ENCODE results near the genes PARP11 and TIGAR.

DNA sequence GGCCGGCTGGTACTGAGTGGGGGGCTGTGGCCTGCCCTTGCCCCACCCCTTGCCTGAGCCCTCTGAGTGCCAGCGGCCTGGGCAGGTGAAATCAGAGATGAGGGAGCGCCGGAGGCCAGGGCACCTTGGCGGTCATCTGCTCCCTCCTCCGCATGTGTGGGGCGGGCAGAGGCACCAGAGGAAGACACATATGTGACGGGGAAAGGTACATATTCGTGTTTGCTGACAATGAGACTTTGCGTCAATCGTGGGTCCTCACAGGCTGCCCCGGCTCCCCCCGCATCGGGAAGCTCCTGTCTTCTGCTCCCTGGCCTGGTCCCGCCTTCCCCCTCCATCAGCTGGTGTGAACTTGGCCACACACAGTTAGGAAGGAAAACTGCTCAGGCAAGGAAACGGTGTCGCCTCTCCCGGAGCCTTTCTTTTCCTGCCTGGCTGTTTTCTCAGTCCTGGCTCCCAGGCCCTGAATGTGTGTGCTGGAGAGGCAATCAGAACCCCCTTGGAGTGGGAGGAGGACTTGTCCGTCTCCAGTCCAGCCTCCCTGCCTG, 44.5 kb upstream of the TSPAN9 start:
- PRO-cap = no peak
- RAMPAGE, long total RNA, 4 experiments = no peak in any of the 4 experiments

- PRO-cap = no peak
- RAMPAGE, long total RNA, 4 experiments = no peak in any of the 4 experiments
These were observed 27.7 kb upstream of the TSPAN9 start for GRCh38 chr12:3049460-3049831.

DNA sequence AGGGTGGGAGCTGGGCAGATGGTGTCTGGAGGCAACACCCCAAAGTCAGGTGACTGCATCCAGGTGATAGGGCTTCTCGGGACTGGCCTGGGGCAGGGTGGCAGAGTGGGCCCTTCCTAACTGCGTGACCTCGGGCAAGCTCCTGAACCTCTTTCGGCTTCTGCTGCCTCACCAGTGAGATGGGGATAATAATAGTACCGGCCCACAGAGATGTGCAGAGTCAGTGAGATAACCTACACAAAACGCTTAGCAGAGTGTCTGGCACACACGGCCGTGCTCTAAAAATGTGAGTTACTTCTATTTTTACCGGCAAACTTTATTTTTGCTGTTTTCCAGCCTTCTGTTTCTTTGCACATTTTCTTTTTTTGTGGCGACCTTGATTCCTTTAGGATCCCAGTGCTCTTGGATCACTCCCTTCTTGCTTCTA, 53.3 kb downstream of the TSPAN9 start:
- PRO-cap = no peak
- RAMPAGE, long total RNA, 4 experiments = no peak in any of the 4 experiments

GRCh38 chr12:3144872-3145525, 67.8 kb downstream of the TSPAN9 start:
- PRO-cap = no peak
- RAMPAGE, long total RNA, 4 experiments = no peak in any of the 4 experiments

GRCh38 chr12:3213658-3213903, 136.4 kb downstream of the TSPAN9 start:
- PRO-cap = no peak
- RAMPAGE, long total RNA, 4 experiments = no peak in any of the 4 experiments

DNA sequence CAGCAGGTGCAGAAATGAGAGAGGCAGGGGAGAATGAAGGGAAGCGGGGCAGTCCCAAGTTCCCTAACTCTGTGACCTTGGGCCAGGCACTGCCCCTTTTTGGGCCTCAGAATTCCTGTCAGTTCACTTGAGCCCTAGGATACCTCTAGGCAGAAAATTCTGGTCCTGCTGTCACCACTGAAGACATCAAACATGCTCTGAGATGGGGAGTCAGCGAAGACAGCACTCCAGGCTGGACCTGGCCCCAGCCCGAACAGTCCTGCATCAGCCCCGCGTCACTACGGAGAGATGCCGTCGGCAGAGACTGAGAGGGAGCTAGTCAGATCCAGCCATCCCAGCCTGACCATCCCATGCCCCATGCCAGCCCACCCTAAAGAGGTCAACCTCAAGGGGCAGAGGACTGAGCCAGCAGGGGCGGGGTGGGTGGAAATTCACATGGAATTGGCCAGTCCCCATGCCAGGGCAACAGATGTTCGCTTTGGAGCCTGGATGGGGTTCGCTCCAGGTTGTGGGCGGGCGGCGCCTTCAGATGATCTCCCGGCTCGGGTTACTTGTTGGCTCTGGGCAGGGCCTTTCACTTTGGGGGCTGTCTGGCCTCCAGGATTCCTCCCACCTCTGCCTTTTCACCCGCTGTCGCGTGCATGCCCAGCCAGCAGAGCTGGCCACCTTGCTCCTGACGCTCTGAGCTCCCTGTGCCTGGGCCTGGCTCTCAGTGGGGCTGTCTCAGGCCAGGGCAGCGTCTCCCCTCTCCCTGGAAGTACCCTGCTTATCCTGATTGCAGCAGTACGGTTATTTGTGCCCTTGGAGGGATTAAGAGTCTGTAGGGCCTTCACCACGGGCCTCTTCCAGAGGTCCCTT, 154.2 kb downstream of the TSPAN9 start:
- PRO-cap = no peak
- RAMPAGE, long total RNA, 4 experiments = no peak in any of the 4 experiments

- PRO-cap = no peak
- RAMPAGE, long total RNA, 4 experiments = no peak in any of the 4 experiments
These were observed 34.8 kb downstream of the CRACR2A start for GRCh38 chr12:3717933-3718642.

DNA sequence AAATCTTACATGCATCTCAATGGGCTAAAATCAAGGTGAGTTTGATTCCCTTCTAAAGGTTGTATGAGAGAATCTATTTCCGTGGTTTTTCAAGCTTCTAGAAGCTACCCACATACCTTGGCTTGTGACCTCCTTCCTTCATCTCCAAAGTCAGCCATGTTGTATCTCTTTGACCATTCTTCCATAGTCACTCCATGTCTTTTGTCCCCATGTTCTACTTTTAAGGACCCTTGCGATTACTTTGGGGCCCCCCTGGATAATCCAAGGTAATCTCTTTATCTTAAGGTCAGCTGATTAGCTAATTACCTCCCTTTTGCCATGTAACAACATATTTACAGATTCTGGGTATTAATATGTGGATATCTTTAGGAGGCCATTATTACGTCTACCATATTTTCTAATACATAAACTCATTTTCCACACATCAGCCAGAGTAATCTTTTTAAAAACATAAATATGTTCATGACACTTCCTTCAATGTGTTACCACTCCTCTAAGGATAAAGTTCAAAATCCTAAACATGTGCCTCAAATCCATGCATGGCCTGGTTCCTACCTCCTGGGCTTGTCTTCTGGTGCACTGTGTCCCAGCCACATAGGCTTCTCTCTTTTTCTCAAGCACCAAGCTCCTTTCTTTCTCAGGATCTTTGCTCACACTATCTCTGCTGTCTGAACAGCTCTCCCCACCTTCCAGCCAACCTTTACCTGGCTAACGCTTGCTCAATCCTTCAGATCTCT, 4.1 kb downstream of the PARP11 start:
- PRO-cap = no peak
- RAMPAGE, long total RNA, 4 experiments = start-site peak on the minus strand in 1 of 4 experiments, centred at position 293 of the sequence, 5 reads per replicate

- PRO-cap = bidirectional peak, plus-strand start at chr12:3873236, minus-strand start at chr12:3873115; bidirectional peak, plus-strand start at chr12:3873581, minus-strand start at chr12:3873375
- RAMPAGE, long total RNA, 4 experiments = start-site peak on the minus strand in 4 of 4 experiments, at chr12:3873048-3873459 at its widest, 6 to 182 reads per replicate
These were observed at the start of gene PARP11 for GRCh38 chr12:3873032-3873648. PARP11 (minus strand) TSS chr12:3873399.

DNA sequence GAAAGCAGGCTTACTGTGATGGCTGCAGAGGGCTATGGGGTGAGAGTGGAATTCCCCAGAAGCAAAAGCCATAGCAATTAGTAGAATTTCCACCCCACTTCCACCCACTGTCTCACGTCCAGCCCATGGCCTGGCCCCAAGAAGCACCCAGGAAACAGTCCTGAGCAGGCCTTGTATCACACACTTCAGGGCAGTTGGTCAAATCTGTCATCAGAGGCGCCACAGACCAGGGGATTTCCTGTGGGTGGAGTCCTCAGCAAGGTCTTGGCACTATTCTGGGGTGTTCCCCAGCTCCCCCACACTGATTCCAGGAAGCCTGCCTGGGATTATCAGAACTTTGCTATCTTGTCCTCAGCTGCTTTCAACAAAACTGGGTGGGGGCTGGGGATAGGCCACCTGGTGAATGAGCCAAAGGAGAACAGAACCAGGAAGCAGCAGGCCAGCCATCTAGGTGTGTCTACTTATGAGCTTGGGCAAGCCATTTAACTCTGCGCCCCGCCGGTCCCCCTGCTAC, 120.1 kb upstream of the CCND2 start:
- PRO-cap = no peak
- RAMPAGE, long total RNA, 4 experiments = no peak in any of the 4 experiments

GRCh38 chr12:4203883-4204318, 69.7 kb upstream of the CCND2 start:
- PRO-cap = no peak
- RAMPAGE, long total RNA, 4 experiments = no peak in any of the 4 experiments

GRCh38 chr12:4243090-4243497, 30.5 kb upstream of the CCND2 start:
- PRO-cap = no peak
- RAMPAGE, long total RNA, 4 experiments = no peak in any of the 4 experiments

DNA sequence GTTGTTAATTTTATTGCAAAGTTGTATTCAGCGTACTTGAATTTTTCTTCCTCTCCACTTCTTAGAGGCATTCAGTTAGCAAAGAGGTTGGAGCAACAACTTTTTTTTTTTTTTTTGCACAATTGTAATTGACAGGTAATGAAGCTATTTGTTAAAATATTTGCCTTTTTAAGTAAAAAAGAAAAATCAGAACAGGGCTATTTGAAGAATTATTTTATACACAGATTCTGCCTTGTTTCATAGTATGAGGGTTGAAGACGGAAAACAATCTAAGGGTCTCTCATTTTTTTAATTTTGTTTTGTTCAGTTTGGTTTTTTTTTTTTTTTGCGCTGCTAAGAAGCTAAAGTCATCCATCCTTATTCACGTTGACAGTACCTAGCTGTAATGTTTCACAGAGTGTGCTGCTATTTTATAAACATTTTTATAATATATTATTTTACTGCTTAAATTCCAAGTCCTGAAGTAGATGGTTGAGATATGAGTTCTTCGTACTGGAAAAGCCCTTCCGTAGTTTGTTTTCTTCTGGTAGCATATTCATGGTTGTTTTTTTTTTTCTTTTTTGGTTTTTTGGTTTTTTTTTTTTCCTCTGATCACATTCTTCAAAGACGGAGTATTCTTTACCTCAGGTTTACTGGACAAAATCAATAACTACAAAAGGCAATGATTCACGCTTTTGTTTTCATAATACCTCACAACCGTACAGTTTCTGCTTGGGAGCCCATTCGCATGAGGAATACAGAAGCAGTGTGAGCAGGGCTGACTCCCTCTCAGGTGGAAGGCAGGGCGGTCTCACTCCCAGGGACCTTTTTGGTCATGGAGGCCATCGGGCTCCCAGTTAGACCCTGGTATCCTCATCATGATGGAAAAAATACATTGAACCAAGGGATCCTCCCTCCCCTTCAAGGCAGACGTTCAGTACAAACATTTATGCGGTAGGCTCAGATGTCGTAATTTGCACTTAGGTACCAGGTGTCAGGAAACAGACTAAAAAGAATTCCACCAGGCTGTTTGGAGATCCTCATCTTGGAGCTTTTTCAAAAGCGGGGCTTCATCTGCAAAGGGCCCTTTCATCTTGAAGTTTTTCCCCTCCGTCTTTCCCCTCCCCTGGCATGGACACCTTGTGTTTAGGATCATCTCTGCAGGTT, 19.3 kb upstream of the TIGAR start:
- PRO-cap = no peak
- RAMPAGE, long total RNA, 4 experiments = no peak in any of the 4 experiments

DNA sequence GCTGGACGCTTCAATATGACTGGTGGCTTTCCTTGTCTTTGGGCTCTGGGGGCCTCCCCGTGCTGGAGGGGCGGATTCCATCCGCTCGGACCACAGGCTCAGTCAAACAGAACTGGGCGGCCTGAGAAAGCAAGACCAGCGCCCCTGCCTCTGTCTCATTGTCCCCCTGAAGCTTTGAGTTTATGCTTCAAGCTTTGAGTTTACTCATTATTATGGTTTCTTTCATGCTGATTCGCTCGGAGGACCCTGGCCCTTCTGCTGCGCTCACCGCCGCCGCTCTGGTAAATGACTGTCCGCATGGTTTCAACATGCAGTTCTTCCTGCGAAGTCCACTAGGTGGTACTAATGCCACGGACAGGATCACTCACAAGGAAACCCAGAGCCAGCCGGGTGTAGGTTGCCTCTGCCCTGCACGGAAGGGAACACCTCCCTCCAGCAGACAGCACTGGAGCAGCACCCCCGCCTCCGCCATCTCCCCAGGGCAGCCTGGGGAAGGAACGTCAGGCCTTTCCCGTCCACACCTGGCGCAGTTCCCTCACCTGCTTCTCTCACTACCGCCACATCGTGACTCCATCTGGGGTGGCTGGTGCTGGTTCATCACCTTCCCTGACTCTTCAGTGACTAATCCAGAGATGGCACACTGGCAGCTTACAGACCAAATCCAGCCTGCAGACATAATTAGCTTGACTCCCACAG, 13.2 kb upstream of the TIGAR start:
- PRO-cap = no peak
- RAMPAGE, long total RNA, 4 experiments = no peak in any of the 4 experiments

- PRO-cap = bidirectional peak, plus-strand start at chr12:4321231, minus-strand start at chr12:4320949
- RAMPAGE, long total RNA, 4 experiments = start-site peak on the plus strand in 3 of 4 experiments, at chr12:4321210-4321228 at its widest, 39 to 70 reads per replicate; start-site peak on the minus strand in 1 of 4 experiments, at chr12:4320945-4320993 at its widest, 25 reads per replicate
These were observed at the start of gene TIGAR for GRCh38 chr12:4320858-4321952. TIGAR (plus strand) TSS chr12:4321213.

DNA sequence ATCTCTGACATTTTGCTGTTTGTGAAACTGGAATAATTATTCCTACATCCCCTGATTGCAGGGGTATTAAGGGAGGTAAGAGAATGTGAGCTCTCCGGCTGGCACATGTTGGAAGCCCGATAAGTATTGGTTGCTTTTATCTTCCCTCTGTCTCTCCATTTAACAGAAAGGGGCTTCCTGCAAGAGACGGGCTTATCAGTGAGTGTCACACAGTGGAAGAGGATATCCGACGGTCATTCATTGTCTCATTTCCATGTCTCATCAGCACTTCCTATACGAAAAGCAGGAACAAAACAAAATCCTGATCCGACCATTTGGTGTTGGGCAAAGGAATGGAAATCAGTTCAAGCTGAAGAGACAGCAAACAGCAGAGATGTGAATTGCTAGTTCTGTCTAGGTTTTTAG, 10.7 kb downstream of the DYRK4 start:
- PRO-cap = no peak
- RAMPAGE, long total RNA, 4 experiments = no peak in any of the 4 experiments

GRCh38 chr12:5080936-5081443, 37.3 kb downstream of the KCNA5 start:
- PRO-cap = no peak
- RAMPAGE, long total RNA, 4 experiments = no peak in any of the 4 experiments

DNA sequence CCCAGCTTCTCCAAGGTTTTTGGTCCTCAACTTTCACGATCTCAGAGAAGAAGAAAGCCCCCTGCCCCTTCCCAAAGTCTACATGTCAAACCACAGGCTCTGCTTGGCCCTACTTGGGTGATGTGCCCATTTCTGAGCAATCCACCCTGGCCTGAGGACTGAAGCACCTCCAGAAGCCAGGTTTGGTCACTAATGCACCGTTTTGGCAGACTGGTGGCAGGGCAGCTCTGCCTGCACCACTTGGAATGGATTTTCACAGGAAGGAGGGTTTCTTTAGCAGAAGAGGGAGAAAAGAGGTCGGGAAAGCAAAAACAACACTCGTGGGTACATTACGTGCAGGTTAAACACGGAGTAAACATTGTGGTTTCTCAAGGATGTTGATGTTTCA, 70.7 kb downstream of the KCNA5 start:
- PRO-cap = no peak
- RAMPAGE, long total RNA, 4 experiments = no peak in any of the 4 experiments

GRCh38 chr12:5114737-5115030, 71.0 kb downstream of the KCNA5 start:
- PRO-cap = no peak
- RAMPAGE, long total RNA, 4 experiments = no peak in any of the 4 experiments

DNA sequence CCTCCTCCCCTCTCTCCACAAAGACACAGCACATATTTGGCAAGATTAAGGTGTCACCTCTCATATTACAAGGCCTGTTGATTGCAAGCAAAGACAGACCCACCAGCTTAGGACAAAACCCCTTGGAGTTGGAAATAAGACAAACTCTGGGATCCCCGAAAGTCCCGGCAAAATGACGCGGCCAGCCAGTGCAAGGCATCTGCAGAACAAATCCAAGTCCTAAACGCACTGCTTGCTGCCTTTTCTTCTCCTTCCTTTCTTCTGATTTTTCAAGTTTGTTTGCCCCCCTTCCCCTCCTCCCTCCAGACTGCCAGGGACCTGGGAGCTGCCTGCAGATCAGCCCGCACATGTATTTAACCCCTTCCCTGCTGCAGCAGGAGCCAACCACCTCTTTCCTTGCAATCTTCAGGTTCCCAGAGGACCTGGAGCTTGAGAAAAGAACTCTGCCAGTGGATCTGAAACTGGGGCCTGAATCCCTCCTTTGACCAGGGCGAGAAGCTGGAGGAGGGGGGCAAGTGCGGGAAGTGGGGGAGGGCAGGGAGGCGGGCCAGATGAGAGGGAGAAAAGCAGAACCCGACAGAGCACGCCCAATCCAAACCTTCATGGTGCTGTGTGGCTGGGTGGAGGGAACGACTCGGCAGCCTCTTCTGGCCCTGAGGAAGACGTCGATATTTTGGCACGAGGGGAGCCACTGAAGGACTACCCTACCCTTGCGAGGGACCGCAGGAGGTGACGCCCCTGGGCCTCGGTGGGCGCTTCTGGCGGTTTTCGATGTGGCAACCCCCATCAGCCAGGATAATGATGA, 2.0 kb upstream of the NTF3 start:
- PRO-cap = no peak
- RAMPAGE, long total RNA, 4 experiments = no peak in any of the 4 experiments

All from sigmoid colon (tissue), 4 donors.